PC-3 (cell line): ENCODE measurements around the genes ZNF578, ZNF808, ERVV-2, ZNF525, ZNF813, VSTM1, TMC4 and MBOAT7.

DNA sequence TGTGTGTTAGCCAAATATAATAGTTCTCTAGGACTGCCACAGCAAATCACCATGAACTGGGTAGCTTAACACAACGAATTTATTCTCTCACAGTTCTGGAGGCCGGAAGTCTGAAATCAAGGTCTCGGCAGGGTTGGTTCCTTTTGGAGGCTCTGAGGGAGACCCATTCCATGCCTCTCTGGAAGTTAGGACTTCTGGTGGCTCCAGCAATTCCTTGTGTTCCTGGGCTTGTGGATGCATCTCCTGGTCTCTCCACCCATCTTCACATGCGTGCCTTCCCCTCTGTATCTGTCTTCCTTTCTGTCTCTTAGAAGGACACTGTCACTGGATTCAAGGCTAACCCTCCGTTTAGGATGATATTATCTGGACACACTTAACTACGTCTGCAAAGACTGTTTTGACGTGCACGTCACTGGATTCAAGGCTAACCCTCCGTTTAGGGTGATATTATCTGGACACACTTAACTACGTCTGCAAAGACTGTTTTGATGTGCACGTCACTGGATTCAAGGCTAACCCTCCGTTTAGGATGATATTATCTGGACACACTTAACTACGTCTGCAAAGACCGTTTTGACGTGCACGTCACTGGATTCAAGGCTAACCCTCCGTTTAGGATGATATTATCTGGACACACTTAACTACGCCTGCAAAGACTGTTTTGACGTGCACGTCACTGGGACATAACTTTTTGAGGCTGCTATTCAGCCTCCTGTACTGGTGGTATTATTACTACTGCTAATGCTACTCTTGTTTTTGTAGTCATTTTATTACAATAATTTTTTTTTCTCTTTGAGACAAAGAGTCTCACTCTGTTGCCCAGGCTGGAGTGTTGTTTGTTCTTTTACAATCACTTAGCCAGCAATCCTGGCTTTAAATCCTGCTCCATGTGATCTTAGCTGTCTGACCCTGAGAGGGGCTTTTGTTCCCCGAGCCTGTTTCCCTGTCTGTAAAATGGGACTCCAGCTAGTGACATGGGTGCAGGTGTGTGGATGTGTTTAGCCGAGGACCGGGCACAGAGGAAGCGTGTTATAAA lies 11.0 kb downstream of the PPP2R1A start:
- RAMPAGE, long total RNA: no peak

GRCh38 chr19:52453092-52454271 lies at the start of gene ZNF578:
ZNF578 (plus strand) TSS chr19:52453553.
- RAMPAGE, long total RNA: no peak

DNA sequence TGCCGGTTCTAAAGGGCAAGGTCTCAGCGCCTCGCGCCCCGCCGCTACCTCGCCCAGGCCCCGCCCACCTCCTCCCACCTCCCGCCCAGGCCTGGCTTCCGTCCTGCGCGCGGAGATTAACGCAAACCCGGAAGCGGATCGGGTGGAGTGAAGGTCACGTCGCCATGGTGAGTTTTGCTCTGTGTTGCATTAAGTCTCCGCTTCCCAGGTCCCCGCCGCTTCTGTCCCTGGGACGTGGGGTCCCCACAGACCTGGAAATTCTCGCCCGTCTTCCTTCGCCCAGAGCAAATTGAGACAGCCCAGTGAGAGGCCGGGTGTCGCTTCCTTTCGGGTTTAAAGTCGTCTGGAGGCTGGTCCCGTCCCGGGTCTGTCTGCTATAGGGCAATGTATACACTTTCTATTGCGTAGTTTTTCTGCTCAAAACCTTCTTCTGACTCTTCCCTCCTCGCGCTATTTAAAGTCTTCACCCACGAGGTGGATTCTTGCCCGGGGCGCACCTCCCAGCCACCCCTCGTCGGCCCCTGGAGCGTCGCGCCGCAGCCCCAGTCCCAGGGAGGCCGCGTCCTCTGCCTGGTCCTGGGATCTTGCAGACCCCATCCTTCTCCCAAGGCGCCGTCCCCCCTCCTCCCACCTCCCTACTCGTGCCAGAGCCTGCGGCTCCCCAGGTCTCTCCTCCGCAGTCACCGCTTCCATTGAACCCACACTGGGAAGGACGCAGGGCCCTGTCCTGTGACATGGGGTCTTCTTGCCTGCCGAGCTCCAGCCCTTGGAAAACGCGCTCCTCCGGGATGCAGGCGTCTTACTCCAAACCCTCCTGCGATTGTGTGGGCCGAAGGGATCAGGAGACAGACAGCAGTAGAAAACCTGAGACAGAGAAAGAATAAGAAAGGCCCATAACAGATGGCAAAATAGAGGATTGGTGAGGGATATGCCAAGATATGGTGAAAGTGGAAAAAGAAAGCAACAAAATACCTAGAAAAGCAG lies at the start of gene ZNF808:
Gene ZNF808 (plus strand): TSS at position 124 of the 984 bp plus-strand sequence.
- RAMPAGE, long total RNA: start-site peak on the plus strand centred at position 136 of the sequence, 14 bp wide, 66 and 50 reads in 2 replicates

DNA sequence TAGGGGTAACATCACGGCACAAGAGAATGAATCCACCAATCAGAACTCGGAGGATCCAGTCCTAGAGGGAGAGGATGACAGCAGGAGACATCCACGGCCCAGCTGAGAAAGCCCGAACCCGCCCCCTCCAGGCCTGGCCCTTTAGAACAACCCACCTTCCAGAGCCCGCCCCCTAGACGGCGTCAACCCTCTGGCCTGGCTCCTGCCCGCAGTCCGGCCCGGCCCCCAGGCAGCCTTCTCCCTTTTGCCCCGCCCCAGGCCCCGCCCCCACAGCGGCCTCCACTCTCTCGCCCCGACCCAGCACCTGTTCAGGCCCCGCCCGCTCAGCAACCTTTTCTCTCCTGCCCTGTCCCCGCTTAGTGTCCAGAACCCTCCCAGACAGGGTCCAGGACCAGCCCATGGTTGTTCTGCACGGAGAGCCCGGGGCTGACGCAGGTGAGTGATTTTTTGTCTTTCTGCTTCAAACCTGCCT lies 16.3 kb downstream of the ZNF816 start:
- RAMPAGE, long total RNA: no peak

- RAMPAGE, long total RNA: no peak
These were observed at the start of gene ERVV-2 for GRCh38 chr19:53044590-53044886. ERVV-2 (plus strand) TSS chr19:53044740.

DNA sequence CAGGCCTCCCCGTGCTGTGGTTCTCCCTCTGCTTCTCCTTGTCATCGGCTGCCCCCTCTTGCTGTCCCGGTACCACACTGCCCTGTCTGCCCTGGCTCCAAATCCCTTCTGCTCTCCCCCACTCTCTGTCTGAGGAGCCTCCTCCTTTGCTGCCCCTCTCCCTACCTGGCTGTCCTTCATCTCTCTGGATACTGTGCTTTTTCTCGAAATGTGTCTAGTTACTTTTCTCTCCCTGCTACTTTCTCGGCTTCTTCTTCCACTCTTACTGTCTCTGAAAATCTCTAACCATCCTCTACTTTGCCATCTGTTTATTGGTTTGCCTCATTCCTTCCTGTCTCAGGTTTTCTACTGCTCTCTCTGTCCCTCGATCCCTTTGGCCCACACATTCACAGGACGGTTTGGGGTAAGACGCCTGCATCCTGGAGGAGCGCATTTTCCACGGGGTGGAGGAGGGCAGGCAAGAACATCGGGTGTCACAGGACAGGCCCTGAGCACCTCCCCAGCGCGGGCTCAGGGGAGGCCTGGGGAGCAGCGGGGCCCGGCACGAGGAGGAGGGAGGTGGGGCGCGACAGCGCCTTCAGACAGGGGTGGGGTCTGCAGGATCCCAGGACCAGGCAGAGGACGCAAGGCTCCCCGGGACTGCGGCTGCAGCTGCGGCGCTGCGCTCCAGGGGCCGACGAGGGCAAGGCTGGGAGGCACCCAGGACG lies 687 bp downstream of the ZNF415 start:
- RAMPAGE, long total RNA: no peak

- RAMPAGE, long total RNA: start-site peak on the plus strand at chr19:53365703-53365769, 28 and 38 reads in 2 replicates
These were observed at the start of gene ZNF525 for GRCh38 chr19:53365055-53365840. ZNF525 (plus strand) TSS chr19:53365705.

DNA sequence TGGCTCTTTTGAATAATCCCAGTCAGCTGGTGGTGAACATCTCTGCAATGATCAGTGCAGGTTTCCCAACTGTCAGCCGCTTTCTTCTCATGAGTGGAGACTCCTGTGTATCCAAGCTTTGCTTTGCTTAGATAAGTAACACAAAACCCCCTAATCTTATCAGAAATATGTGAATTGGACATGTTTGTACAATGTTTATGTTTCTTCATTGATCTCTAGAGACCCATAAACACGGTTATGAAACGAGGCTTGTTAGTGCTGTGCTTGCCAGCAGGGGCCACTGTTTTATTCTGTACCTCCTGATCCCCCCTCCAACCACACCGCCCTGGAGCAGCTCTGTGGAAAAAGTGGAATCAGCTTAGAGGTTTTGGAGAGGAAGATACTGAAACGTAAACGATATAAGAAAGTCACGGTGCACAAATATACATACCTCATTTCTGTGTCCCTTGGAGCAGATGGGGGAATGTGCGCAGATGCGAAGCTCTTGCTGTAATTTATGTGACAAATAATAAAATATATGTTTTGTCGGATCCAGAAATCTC lies 8.2 kb upstream of the ZNF761 start:
- RAMPAGE, long total RNA: no peak

GRCh38 chr19:53467470-53468654 lies at the start of gene ZNF813:
ZNF813 (plus strand) TSS chr19:53467733.
- RAMPAGE, long total RNA: no peak

DNA sequence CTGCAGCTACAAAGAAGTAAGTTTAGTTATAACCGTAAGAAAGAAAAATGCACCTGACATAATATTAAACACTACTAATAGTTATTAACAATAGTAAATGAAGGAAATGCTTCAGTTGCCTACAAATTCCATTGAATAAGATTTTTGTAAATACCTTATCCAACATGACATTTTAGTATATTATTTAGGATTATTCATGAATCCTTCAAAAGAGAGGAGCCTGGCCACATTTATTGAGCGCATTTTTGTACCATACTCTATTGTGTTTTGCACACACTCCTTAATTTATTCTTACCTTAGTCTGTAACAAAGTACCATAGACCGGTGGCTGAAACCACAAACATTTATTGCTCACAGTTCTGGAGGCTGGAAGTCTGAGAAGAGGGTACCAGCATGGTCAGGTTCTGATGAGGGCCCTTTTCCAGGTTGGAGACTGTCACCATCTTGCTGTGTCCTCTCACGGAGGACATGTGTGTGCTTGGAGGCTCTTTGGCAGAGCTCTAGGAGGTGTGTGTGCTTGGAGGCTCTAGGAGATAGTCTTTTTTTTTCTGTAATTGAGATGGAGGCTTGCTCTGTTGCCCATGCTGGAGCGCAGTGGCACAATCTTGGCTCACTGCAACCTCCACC lies 2.1 kb downstream of the ZNF331 start:
- RAMPAGE, long total RNA: no peak

DNA sequence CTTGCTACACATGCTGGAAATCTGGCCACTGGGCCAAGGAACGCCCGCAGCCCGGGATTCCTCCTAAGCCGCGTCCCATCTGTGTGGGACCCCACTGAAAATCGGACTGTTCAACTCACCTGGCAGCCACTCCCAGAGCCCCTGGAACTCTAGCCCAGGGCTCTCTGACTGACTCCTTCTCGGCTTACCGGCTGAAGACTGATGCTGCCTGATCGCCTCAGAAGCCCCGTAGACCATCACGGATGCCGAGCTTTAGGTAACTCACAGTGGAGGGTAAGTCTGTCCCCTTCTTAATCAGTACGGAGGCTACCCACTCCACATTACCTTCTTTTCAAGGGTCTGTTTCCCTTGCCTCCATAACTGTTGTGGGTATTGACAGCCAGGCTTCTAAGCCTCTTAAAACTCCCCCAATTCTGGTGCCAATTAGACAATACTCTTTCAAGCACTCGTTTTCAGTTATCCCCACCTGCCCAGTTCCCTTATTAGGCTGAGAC lies 9.8 kb upstream of the NLRP12 start:
- RAMPAGE, long total RNA: no peak

GRCh38 chr19:53844886-53845145 lies 20.7 kb upstream of the NLRP12 start:
- RAMPAGE, long total RNA: no peak

- RAMPAGE, long total RNA: no peak
These were observed 6.0 kb downstream of the MYADM start for GRCh38 chr19:53873531-53874140.

DNA sequence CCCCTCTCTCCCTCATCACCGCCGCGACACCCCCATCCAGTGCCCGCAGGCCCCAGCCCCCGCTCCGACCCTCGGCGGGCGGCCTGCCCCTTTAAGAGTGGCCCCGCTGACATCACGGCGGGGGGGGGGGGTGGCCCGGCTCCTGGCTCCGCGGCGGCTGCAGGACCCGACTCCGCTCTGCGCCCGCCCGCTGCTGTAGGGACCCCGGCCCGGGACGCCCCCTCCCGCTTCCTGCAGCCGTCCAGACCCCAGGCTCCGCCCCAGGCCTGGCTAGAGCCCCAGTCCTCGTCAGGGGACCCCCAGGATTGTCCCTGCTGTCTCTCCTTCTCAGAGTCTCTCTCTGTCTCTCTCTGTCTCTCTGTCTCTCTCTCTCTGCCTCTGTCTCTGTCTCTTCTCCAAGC lies 603 bp upstream of the CACNG7 start:
- RAMPAGE, long total RNA: no peak

DNA sequence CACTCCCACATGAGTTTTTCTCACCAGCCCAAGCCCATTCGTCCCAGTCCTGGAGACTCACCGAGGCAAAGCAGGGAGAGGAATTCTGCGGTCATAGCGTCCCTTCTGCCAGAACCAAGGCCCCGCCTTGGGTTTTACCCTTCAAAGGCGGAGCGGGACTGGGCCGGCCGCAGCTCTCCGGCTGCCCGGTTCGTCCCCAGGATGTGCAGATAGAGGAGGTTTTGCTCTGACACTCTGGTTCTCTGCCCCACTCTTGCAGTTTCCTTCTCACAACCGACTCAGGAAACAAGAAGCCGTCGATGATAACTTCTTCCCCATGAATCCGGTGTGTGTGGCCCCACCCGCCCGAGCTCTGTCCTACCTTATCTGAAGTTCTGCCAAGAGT lies at the start of gene VSTM1:
Gene VSTM1 (minus strand): TSS at position 215 of the 385 bp plus-strand sequence.
- RAMPAGE, long total RNA: no peak

GRCh38 chr19:54172222-54173479 lies at the start of gene TMC4:
TMC4 (minus strand) TSS chr19:54173160.
- RAMPAGE, long total RNA: no peak

GRCh38 chr19:54173930-54174436 lies 1.0 kb upstream of the TMC4 start:
- RAMPAGE, long total RNA: no peak

- RAMPAGE, long total RNA: no peak
These were observed 6.7 kb upstream of the TMC4 start for GRCh38 chr19:54179516-54180299.

DNA sequence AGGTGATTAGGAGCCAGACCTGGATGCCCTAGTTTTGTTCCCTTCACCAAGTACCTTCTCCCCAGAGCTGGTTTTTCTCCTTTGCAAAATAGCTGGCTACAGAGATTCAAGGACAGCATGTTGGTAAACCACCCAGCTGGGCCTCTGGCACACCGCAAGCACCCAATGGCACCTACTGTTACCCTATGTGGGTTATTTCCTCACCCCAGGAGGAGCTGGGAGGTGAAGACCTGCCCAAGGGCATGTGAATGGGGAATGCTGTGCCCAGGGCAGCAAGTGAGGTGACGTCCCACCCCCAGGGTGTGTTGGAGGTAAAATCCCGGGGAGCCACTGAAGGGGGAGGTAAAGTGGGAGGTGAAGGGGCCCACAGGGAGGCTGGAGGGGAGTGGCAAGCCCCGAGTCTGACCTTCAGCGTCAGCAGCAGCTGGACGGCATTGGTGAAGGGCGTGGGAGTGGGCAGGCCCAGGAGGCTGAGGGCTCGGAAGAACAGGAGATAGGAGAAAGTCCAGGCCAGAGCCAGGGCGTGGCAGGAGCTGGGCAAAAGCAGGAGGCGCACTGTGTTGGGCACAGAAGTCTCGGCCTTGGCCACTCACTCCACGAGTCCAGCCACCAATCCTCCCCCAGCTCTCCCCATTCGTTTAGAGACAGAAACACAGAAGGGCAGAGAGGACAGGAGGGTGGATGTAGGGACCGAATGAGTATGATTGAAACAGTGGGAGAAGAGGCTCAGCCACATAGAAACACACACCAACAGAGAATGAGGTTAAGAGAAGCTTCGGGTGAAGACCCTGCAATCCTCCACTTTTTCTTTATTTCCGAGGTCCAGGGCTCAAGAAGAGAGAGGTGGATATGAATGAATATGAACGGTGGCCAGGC lies 2.4 kb downstream of the MBOAT7 start:
- RAMPAGE, long total RNA: no peak

DNA sequence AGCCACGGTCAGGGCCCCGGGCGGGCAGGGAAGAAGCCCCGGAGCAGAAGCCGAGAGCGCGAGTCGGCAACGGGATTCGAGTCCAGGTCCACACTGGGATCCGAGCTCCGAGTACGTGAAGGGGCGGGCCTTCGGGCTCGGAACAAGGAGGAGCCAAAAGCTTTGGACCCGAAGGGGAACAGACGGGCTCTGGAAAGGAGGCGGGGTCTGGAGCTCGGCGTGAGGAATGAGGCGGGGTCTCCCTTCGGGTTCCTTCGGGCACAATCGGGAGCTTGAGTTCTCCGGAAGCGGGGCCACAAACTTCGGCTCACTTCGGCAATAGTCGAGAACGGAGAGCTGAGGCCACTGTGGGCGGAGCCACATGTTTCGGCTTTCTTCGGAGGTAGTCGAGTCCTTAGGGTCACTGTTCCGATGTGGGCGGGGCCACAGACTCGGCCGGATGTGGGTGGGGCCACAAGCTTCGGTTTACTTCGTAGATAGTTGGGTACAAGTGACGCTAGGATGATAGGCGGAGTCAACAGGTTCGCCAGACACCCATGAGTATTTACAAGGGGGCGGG lies at the start of gene MBOAT7:
Gene MBOAT7 (minus strand): TSS at position 95 of the 559 bp plus-strand sequence.
- RAMPAGE, long total RNA: no peak